ENCODE measurements around a stretch of chr11.

GRCh38 chr11:128535586-128535998 is 51.8 kb downstream of the ETS1 start:
- PRO-cap, 2 experiments: no peak in any of the 2 experiments

DNA sequence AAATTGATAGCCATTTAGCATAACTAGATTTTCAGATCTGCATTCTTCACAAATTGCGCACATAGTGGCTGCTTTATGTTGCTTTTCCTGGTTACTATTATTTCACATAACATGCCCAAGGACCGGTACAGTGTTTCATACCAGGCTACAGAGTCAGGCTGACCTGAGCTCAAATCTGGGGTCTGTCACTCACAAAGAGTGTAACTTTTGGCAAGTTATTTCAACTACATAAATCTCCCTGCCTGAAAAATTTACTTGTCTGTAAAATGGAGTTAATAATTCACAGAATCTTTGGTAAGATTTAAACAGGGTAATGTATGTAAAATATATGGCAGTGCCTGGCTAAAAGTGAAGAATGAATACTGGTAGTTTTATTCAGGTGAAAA is 49.0 kb downstream of the ETS1 start:
- PRO-cap, 2 experiments: no peak in any of the 2 experiments

- PRO-cap, 2 experiments: no peak in any of the 2 experiments
These were observed 43.4 kb downstream of the ETS1 start for GRCh38 chr11:128544010-128544383.

DNA sequence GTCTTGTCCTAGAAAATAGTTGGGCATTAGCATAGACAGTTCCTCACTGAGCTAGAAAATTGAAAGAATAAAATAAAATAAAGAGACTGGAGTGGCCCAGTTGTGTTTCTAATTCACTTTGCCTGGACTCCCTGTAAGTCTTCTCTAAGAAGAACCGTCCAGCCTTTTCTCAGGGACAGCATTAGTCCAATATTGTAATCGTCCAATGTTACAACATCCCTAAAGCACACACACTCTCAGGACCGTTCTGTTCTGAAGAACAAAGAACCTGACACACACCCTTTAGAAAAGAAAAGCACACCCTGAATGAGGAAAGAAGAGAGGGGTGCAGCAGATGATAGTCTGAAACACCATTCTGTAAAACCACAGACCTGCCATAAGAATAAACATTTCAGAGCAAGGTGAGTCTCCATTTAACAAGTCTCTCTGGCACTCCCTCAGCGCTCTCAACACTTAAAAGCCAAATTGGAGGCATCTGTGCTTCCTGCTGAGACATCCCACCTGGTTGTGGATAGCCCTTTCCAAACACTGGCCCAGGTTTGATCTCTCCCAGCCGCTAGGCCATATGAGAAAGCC is 36.5 kb downstream of the ETS1 start:
- PRO-cap, 2 experiments: no peak in any of the 2 experiments

GRCh38 chr11:128563892-128564606 is 23.3 kb downstream of the ETS1 start:
- PRO-cap, 2 experiments: no peak in any of the 2 experiments

GRCh38 chr11:128565060-128565392 is 22.3 kb downstream of the ETS1 start:
- PRO-cap, 2 experiments: peak in 2 of 2 experiments; most common plus-strand start chr11:128565288 (in 1)

DNA sequence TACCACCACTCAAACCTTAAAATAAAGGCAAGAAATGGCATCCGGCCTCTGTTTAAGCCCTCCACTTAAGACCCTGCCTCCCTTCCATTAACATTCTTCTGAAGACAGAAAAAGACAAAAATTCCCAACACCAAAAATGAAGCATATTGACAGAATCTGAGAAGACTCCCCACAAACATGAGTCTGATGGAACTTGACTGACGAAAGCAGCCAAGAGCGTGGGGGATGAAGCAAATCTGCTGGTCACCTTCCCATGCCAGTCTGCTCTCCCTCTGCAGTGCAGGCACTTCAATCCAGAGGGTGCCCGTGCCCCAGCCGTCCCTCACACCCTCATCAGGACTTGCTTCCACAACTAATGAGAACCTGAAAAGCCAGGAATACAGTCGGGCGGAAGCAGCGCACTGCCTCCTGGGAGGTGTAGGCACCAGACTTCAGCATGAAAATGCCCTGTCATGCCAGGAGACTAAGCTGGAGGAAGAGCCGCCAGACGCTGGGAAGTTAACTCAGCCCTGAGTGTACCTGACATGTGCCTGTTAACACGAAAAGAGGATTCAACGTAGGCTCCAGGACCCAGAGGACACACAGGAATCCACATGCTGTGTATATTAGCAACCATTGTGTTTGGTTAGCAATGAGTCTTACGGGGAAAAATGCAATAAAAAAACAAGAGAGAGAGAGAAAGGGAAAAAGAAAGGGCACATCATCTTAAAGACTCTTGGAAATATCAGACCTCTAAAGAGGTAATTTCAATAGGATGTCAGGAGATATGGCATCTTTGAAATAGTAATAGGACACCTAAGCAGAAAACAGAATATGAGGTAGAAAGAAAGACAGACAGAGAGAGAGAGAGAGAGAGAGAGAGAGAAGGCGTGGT is 40.1 kb upstream of the FLI1 start:
- PRO-cap, 2 experiments: peak in 2 of 2 experiments; most common plus-strand start position 458 of the sequence (in 2); most common minus-strand start position 338 of the sequence (in 1)

- PRO-cap, 2 experiments: no peak in any of the 2 experiments
These were observed 8.3 kb upstream of the FLI1 start for GRCh38 chr11:128685536-128685920.

GRCh38 chr11:128690015-128691291 is 3.4 kb upstream of the FLI1 start:
- PRO-cap, 2 experiments: no peak in any of the 2 experiments

DNA sequence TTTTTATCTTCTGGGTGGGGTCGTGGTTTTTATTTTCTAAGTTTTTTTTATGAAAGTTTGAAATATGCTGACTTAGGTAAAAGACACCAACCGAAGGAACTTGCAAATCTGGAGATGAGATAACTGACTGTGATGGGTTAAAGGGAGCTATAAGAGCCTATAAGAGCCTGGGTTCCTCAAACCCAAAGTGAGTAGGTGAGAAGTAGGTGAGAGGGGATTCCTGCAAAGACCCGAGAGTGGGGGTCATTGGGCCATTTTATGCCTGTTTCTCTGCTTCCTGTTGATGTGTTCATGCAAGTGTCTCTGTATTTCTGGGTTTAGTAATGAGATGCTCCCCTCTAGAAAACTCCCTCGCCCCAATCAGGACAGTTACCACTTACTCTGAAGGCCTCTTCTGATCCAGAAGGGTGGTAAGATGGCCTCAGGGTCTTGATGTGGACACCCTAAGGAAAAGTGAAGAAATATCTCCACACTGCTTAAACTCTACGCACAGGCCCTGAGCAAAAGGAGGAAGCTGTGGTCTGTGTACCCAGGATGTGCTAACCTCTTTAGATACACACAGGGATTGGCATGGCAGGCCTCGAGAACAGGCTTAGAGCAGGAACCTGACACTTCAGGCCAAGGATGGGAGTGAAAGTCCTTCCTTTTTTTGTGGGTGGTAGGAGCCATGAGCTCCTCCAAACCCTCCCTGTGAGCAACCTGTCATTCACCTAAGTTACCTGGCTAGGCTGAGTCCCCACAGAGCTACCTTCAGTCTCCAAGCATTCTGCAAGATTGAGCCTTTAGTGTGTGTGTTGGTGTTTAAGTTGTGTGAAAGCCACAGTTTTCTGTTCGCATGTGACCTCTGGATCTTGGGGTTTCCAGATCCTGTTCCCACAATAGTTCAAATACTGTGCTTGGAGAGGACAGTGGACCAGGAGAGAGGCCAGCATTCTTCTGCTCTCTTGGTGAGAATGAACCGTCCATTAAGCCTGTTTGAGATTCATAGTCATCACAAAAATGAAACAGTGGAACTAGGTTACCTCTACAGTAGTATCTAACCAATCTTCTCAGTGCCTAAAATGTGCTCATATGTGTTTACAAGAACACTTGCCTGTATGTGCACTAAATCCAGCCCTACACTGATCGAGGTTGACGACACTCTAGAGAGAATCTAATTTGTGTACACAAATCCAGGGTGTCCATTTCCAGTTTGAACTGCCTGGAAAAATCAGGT is 2.1 kb downstream of the FLI1 start:
- PRO-cap, 2 experiments: no peak in any of the 2 experiments

- PRO-cap, 2 experiments: no peak in any of the 2 experiments
These were observed 13.5 kb downstream of the FLI1 start for GRCh38 chr11:128707519-128707718.

GRCh38 chr11:128725312-128725706 is 31.4 kb downstream of the FLI1 start:
- PRO-cap, 2 experiments: no peak in any of the 2 experiments

- PRO-cap, 2 experiments: peak in 2 of 2 experiments; most common minus-strand start chr11:128894747 (in 2)
These were observed 3.4 kb downstream of the KCNJ5 start for GRCh38 chr11:128894604-128894932.

GRCh38 chr11:128908306-128909068 is 17.3 kb downstream of the KCNJ5 start:
- PRO-cap, 2 experiments: no peak in any of the 2 experiments

DNA sequence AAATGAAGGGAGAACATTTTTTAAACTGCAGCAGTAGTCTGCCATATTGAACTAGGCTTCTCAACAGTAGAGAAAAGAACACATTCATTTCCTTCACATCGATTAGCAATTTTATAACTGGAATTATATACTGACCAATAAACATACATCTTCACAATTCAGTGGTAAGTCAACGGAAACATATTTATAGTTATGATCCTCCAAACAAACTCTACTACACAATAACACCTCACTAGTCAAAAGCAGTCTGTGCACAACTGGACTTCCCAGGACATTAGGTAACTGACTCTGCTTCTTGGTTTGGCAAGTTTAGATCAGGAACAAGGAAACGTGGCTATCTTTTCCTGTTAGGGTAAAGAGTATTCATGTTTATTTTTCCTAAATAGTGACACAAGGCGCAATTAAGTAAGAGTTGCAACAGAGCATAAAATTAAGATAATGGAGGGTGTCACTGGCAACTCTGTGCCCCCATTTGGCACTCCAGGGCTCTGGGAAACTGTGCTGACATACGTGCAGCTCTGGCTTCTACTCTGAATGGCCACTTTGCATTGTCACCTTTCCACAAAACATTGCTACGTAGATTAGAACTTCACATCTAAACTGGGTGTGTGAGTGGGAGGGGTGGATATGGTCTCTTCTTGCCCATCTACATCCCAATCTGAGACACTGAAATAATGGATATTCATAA is 70.2 kb upstream of the TP53AIP1 start:
- PRO-cap, 2 experiments: no peak in any of the 2 experiments

GRCh38 chr11:129013921-129014728 is 71.5 kb upstream of the TP53AIP1 start:
- PRO-cap, 2 experiments: no peak in any of the 2 experiments

DNA sequence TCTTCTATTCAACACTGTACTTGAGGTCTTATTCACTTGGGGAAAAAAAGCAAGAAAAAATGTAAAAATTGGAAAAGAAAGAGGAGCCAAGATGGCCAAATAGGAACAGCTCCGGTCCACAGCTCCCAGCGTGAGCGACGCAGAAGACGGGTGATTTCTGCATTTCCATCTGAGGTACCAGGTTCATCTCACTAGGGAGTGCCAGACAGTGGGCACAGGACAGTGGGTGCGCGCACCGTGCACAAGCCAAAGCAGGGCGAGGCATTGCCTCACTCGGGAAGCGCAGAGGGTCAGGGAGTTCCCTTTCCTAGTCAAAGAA is 18.3 kb downstream of the ARHGAP32 start:
- PRO-cap, 2 experiments: no peak in any of the 2 experiments

DNA sequence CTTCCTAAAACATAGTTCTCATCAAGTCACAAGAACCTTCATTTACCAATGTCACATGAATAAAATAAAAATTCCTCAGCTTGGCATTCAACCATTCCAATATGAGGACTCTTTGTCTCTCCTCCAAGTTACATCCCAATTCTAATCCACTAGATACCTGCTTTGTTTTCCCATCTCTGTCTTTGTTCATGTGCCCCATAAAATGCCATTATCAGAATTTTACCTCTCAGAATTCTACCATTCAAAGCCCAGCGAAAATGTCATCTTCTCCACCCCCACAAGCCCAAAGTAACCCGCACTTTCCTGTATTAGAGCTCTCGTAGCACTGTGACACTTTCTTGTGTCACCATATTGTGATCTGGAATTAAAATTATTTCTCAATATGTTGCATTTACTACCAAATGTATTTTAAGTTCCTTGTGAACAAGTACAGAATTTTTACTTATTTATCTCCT is 51.5 kb upstream of the ARHGAP32 start:
- PRO-cap, 2 experiments: no peak in any of the 2 experiments

DNA sequence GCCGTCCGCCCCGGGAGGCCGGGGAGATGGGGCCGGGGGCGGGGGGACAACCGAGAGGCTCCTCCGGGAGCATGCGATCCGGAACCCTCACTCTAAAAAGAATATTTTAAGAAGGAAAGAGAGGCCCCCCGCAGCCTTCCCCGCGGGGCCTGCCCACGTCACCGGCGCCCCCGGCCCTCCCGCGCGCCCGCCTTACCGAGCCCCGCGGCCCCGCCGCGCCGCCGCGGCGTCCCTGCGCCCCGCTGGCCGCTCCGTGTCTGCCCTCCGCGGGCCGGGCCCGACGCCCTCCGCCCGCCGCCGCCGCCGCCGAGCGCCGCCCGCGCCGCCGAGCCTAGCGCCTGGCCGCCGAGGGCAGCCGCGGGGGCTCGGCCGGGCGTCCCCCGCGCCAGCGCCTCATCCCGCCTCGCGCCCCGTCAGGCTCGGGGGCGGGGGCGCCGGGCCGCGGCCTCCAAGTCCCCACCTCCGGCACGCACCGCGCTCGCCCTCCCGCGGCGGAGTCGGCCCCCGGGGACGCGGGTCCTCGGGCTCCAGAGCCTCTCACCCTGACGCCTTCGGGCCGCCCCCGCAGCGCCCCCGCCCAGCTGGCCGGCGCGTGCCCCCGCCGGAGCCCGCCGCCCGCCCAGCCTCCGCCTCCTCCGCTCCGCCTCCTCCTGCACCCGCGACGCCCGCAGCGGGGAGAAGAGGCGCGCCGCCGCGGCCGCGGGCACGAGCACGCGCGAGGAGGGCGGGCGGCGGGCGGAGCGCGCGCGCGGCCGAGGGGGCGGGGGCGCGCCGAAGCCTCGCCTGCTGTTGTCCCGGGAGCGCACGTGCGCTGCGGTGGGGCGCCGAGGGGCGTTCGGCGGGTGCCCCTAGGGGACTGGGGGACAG is 87.1 kb upstream of the ARHGAP32 start:
- PRO-cap, 2 experiments: peak in 2 of 2 experiments; most common plus-strand start position 774 of the sequence (in 2); most common minus-strand start position 539 of the sequence (in 2)

- PRO-cap, 2 experiments: no peak in any of the 2 experiments
These were observed 88.0 kb upstream of the ARHGAP32 start for GRCh38 chr11:129279817-129280901.

Measured in right ventricle myocardium (tissue), 1 donor.